Measurements from ENCODE around the genes KCNK3, SLC30A3 and GTF3C2.

GRCh38 chr2:26692599-26693237 lies at the start of gene KCNK3:
Gene KCNK3, plus strand, starts transcription at chr2:26692722.
- PRO-cap, result bidirectional peak, plus-strand start at chr2:26692731, minus-strand start at chr2:26692505

DNA sequence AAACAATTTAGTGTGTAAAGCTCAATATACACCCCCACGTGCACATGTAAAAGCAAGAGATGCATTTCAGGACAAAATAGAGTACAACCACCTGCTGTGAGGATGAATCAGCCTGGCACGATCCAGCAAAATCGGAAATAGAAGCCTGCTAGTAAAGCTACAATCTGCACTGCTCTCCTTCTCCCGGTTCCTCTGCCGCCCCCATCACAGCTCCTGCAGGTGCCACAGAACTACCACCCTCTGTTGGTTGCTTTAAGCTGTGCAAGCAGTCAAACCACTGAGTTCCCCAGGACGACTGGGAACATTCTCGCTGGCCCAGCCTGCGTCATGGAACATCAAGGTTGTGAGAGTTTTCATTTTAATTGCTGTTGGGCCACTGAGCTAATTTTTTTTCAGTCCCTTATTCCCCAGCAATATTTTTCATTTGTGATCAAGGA lies 47.8 kb upstream of the MAPRE3 start:
- PRO-cap, result no peak

- PRO-cap, result no peak
Observed at GRCh38 chr2:27130958-27131646, 3.3 kb downstream of the PREB start.

DNA sequence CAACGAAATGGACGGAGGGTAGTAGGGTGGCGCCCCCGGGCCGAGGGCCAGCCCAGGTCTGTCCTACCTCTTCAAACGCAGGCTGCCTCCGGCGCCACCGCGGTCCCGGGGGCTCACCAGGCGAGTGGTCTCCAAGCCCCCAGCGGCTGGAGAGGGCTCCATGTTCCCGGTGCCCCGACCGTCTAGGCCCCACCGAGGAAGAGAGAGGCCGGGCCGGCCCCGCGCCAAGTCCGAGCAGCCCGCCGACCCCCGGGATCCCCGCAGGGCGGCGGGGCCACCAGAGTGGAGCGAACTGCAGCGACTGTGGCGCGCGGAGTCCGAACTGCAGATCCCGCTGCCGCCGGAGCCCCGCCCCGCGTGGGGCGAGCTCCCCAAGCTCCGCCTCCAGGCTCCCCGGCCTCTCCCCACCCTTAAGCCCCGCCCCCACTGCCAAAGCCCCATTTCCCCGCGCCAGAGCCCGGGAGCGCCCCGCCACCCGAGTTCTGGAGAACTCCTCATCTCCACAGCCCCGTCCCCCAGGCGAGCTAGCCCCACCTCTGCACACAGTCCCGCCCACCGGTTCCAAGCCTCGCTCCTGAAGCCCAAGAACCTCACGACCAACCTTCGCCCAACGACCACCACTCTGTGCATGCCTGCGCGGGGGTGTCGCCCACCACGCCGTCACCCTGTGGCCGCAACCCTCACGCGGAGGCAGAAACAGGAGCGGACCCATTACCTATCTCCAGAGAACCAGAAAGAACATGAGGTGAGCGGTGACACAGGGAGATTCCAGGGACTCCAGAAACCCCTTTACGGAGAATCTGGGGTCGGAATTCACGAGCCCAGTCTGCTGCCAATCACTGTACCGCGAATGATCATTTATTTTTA lies at the start of gene SLC30A3:
TSS of gene SLC30A3 (minus strand) at position 303 of the 867 bp plus-strand sequence.
- PRO-cap, result bidirectional peak, plus-strand start at position 440 of the sequence, minus-strand start at position 303 of the sequence

- PRO-cap, result bidirectional peak, plus-strand start at chr2:27357067, minus-strand start at chr2:27356764
Observed at GRCh38 chr2:27356627-27357476, at the start of gene GTF3C2. Gene GTF3C2, minus strand, starts transcription at chr2:27356764.

DNA sequence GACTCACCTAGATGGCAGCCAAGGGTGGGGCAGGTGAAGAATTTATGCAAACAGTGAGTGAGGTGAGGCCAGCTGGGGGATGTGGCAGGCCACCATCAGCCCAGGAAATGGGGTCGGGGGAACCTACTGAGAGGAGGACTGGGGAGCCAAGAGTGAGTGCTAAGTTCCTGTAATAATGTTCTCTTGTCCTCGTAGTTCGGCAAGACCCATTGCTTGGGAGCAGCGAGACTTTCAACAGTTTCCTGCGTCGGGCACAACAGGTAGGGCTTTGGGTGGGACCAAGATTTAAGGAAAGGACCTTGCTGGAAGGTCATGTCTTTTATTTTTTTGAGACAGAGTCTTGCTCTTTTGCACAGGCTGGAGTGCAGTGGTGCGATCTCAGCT lies 2.6 kb downstream of the SNX17 start:
- PRO-cap, result no peak

GRCh38 chr2:27381129-27381827 lies 744 bp upstream of the ZNF513 start:
- PRO-cap, result no peak

GRCh38 chr2:27445927-27446538 lies 3.9 kb downstream of the KRTCAP3 start:
- PRO-cap, result no peak

- PRO-cap, result no peak
Observed at GRCh38 chr2:27500903-27501510, 4.4 kb downstream of the GCKR start.

DNA sequence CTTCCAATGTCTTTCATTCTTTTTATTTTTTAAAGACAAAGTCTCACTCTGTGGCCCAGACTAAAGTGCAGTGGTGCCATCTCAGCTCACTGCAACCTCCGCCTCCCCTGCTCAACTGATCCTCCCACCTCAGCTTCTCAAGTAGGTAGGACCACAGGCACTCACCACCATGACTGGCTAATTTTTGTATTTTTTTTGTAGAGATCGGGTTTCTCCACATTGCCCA lies 12.6 kb downstream of the GCKR start:
- PRO-cap, result no peak

- PRO-cap, result bidirectional peak, plus-strand start at chr2:27720368, minus-strand start at chr2:27720116
Observed at GRCh38 chr2:27720035-27720612, 51.4 kb upstream of the MRPL33 start.

DNA sequence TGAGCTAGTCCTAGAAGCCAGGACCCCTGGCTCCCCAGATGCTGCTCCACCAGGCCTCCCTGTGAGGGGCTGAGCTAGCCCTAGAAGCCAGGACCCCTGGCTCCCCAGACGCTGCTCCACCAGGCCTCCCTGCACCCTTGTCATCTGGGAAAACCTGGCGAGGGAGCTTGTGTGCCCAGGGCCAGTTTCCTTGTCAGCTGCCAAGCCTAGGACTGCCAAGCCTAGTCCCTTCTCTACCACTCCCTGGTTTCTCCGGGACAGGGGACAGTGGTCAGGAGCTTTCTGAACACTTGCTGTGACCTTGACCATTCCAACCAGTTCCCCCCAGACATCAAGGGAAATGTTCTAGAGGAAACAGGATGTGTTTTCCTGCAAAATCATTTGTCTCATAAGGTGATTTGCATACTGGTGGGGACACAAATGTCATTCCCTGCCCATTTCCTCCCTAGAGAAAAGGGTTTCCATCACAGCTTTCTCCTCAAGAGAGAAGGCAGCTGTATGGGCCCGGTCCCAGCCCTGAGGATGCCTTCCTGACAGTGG lies 41.2 kb upstream of the MRPL33 start:
- PRO-cap, result no peak

DNA sequence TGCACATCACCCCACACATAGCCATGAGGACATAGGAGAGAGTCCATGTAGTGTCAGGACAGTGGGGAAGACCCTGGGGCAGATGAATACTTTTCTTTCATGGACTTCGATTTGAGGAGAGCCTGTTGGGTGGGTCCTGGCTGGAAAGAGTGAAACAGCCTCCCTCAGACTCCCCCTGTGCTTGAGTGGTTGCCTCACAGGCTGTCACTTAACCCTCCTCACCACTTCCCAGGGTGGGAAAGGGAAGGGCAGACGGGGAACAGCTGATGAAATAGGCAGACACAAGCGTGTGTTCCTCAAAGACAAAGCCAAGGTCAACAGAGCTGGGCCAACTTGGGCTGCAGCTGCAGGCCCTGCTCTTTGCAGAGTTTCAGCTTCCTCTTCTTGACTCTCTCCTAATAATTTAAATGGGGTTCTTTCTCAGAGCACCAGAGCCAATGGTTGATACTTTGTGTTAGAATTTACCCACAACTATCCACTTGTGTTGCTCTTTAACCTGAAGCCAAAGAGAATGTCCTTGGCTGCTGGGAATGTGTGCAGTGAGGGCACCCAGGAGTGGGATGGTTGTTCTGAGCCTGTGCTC lies 14.7 kb upstream of the MRPL33 start:
- PRO-cap, result no peak

GRCh38 chr2:27774021-27774945 lies 2.8 kb downstream of the MRPL33 start:
- PRO-cap, result no peak

- PRO-cap, result no peak
Observed at GRCh38 chr2:27901116-27901932, 10.8 kb downstream of the BABAM2 start.

GRCh38 chr2:27959316-27960069 lies 69.0 kb downstream of the BABAM2 start:
- PRO-cap, result no peak

GRCh38 chr2:28273624-28274273 lies 118.9 kb upstream of the FOSL2 start:
- PRO-cap, result no peak

GRCh38 chr2:28347736-28348666 lies 44.7 kb upstream of the FOSL2 start:
- PRO-cap, result unidirectional peak, plus-strand start at chr2:28347798

DNA sequence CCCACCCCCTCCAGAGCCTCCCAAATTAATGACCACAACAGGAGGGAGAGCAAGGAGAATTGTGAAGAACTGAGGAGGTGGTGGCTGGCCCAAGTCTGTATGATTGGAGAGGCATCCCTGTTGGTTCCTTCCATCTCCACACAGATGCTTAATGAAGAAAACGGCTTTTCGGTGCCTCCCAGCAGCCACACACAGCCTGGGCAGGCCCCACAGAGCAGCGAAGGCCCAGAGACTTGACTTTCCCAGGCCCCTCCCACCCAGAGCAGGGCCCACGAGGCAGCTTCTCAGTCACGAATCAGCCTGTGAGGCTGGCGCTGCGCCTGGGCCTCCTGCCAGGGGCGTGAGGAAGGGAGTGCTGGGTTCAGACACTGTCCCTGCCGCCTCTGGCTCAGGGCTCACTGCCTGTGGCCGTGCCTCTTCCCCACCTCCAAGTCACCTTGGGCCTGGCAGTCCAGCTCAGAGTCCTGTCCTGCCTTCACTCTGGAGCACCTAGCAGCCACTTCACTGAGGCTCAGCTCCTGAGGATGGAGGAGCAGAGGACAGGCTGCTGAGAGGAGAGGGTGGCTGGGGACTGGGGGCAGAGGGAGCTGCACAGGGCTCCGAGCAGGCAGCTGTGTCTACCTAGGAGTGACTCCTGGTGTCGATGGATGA lies 36.6 kb upstream of the FOSL2 start:
- PRO-cap, result bidirectional peak, plus-strand start at position 335 of the sequence, minus-strand start at position 219 of the sequence

- PRO-cap, result no peak
Observed at GRCh38 chr2:28360445-28361081, 32.1 kb upstream of the FOSL2 start.

Measured in tibial artery (tissue), 1 donor.